AG10803 (cell line): ENCODE data around the genes TPH2, ATXN7L3B and ZDHHC17.

DNA sequence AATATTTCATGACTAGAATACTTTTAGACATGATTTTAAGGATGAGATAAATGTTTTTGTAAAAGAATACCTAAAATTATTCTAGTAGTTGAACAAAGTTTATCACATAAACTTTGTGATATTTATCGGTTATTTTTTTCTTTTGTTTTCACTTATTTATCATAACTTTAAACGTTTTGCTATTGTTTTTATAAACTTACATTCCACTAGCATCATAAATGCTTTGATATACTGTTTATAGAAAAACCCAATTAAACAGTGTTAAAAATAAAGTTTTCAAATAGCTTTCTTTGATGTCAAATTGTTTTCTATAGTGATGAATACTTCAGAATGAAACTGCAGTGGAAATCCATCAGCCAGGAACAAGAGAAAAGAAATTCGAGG lies 41.1 kb upstream of the TPH2 start:
- RRBS, result no CpG with 5 or more reads among the region's 3 CpGs

DNA sequence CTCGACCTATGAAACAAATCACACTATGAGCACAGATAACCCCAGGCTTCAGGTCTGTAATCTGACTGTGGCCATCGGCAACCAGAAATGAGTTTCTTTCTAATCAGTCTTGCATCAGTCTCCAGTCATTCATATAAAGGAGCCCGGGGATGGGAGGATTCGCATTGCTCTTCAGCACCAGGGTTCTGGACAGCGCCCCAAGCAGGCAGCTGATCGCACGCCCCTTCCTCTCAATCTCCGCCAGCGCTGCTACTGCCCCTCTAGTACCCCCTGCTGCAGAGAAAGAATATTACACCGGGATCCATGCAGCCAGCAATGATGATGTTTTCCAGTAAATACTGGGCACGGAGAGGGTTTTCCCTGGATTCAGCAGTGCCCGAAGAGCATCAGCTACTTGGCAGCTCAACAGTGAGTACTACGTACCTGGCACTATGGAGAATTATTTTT lies at the start of gene TPH2:
TPH2 (plus strand) TSS at position 162 of the 447 bp plus-strand sequence.
- RRBS, result no CpG with 5 or more reads among the region's 13 CpGs

DNA sequence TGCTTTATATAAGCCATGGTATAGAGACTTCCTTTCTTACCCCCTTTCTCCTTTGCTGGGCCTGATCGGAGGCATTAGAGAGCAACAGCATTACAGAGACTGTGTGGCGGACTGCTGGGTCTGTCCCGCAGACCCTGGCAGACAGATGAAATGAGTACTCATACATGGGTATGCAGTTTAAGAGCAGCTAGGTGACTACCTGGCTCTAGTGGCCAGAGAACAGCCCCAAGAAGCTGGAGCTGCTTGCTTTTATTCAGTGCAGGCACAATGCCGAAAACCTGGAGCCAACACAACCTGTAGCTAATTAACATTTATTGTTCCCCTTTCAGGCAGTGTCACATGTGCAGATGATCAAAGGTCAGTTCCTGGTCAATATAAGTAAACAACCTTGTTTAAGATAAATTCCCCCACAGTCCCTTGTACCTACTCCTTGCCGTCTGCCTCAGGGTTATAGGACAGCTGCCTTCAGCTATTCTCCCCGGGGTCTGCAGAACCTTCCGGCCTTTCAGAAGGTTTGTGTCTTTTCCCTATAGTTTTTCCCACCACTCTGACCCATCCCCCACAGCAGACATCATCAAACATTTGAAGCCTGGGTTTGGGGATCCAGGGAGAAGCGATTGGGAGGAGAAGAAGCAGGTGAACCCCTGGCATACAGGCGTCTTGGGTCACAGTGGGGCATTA lies 160.0 kb downstream of the TRHDE start:
- RRBS, result no CpG with 5 or more reads among the region's 9 CpGs

- RRBS, result no CpG with 5 or more reads among the region's 1 CpG
These were observed 256.7 kb upstream of the ATXN7L3B start for GRCh38 chr12:74280935-74281371.

GRCh38 chr12:74537597-74538537 lies at the start of gene ATXN7L3B:
TSS of gene ATXN7L3B (plus strand) at chr12:74537835.
- RRBS, result 3% methylated on average over 13 of the region's 52 CpGs

GRCh38 chr12:74586362-74587083 lies 48.9 kb downstream of the ATXN7L3B start:
- RRBS, result no CpG with 5 or more reads among the region's 5 CpGs

- RRBS, result no CpG with 5 or more reads among the region's 3 CpGs
These were observed 122.2 kb downstream of the KCNC2 start for GRCh38 chr12:75087385-75087866.

- RRBS, result no CpG with 5 or more reads among the region's 4 CpGs
These were observed 129.6 kb upstream of the KRR1 start for GRCh38 chr12:75640999-75641482.

DNA sequence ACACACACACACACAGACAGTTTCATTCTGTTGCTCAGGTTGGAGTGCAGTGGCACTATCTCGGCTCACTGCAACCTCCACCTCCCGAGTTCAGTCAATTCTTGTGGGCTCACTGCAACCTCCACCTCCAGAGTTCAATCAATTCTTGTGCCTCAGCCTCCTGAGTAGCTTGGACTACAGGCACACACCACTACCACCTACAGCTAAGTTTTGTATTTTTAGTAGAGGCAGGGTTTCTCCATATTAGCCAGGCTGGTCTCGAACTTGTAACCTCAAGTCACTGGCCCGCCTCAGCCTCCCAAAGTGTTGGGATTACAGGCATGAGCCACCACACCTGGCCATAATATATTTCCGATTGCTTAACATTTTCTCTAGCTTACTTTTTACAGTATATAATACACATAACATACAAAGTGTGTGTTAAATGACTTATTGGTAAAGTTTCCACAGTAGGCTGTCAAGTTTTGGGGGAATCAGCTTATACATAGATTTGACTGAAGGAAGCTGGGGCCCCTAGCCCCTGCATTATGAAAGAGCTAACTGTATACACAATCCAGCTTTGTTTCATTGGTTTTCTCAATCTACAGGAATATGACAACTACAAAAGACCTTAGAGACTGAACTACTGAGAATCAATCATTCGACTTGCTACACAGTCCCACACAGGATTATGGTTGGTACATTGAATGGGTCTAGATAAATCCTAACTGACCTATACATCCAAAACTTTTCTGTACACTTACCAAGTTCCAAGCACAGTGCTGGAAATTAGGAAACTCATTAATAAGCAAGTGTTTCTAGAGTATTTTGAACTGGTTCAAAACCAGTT lies 43.7 kb downstream of the NAP1L1 start:
- RRBS, result no CpG with 5 or more reads among the region's 6 CpGs

GRCh38 chr12:76372951-76373605 lies 24.9 kb upstream of the BBS10 start:
- RRBS, result no CpG with 5 or more reads among the region's 3 CpGs

- RRBS, result no CpG with 5 or more reads among the region's 1 CpG
These were observed 55.5 kb downstream of the OSBPL8 start for GRCh38 chr12:76503958-76504537.

DNA sequence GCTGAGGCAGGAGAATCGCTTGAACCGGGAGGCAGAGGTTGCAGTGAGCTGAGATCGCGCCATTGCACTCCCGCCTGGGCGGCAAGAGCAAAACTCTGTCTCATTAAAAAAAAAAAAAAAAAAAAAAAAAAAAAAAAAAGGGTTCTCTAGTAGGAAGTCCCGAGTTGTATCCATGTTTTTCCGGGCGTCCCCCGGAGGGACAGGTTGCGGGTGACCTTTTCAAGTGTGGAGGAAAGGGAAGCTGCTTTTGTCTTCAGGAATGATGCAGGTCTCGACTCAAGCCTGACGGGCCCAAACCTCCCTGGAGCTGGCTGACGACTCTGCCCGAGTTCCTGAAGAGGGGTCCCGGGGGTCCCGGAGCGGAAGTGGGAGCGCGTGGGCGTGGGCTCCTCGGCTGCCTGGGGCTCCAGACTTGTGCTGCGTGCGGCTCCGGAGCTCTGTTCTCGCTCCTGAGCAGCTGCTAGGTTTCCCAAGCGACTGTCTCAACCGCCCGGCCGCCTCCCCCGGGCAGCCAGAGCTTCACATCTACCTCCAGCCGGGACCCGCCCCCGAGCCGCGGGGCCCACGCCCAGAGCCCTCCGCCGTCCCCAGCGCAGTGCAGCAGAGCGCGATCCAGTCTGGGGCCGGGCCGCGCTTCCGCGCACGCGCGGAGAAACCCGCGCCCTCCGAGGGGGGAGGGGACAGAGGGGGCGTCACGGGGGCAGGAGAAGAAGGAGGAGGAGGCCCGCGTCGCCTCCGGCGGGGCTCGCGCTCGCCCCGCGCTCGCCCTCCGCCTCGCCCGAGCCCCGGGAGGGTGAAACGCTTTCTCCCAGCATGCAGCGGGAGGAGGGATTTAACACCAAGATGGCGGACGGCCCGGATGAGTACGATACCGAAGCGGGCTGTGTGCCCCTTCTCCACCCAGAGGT lies at the start of gene ZDHHC17:
ZDHHC17 (plus strand) TSS at position 692 of the 908 bp plus-strand sequence.
- RRBS, result under 1% methylated on average over 53 of the region's 78 CpGs

DNA sequence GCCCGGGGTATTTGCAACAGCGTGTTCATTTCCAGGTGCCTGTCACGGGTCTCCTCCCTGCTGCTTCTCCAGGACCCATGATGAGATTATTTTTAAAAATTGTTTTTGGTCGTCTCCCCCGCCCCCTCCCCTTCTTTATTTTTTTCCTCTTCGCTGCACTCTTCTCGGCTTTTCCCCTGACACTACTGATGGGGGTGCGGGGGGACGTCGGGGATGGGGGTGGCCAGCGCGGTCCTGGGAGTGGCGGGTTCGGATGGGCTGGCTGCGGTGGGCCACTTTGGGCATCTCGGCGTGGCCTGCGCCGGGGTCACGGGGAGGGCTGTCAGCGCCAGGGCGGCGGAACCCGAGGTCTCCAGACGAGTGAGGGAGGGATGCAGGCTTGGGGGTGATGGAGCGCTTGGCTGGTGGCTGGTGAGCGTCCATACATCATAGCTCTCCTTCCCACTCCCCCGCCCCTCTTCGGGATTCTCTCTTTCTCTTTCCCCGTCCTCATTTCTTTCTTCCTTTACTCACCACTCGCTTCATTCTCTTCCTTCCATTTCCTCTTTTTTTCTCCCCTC lies 260.0 kb upstream of the E2F7 start:
- RRBS, result 4% methylated on average over 1 of the region's 31 CpGs

GRCh38 chr12:77939905-77940456 lies 109.3 kb downstream of the NAV3 start:
- RRBS, result no CpG with 5 or more reads among the region's 1 CpG

DNA sequence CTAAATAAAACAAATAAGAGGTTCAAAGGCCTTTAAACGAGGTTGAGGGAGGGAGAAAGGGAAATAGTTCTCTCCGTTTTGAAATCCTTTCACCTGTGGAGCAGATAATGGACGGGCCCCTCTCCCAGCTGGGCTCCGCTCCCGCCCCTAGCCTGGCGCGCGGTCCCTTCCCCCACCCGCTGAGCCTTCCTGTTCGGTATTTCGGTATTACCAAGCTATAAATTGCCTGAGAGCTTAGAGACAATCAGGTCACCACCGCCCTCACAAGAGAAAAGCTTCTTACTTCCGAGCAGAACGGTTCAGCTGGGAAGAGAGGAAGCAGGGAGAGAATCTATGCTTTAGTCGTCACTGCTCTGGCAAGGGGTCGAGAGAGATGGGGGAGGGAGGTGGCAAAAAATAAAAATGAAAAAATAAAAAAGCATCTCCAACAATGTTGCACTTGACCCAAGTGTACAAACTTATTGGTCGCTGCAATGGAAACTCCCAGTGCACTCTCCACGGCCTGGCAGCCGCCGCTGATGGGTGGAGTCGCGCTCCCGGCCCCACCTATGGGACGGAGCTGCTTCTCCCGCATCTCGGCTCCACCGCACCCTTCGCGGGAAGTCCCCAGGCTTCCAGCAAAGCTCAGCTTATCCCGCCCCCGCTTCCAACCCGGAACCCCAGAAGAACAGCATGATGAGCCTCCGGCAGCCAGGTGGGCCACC lies 1.0 kb upstream of the SYT1 start:
- RRBS, result 0% methylated on average over 4 of the region's 33 CpGs

GRCh38 chr12:78977479-78977981 lies 113.0 kb downstream of the SYT1 start:
- RRBS, result no CpG with 5 or more reads among the region's 3 CpGs

DNA sequence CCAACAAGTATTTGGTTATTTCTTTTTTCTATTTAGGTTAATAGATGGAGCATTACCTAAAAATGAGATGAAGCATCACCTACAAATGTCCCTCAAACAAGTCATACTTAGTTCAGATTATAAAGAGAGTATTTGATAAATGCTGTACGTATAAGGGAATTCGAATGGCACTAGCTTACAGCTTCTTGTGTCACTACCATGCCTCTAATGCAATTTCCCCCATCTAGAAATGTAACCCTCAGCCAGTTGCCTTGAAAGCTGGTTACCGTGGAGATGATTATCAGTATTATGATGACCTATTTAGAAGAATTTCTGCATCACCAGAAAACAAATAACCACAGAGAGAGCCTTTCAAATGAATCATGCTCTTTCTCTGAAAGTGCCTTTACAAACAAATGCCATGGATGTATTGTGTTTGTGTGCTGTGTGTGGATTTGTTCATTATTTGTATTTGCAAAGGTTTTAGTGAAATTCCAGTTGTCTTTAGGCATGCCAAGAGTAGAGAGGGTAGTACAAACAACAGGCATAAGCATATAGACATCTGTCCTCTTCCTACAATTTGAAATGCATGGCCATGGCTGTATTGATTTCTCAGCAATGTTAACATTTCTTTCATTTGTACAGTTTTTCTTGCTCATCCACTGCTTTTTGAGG lies 266.7 kb downstream of the PAWR start:
- RRBS, result no CpG with 5 or more reads among the region's 3 CpGs

GRCh38 chr12:79605092-79605373 lies 85.7 kb downstream of the PAWR start:
- RRBS, result no CpG with 5 or more reads among the region's 1 CpG

- RRBS, result no CpG with 5 or more reads among the region's 3 CpGs
These were observed 105.9 kb upstream of the PAWR start for GRCh38 chr12:79796555-79797129.